Ascending aorta (tissue), 1 donor: ENCODE data around the genes TSSK1B and ARL14EPL.

DNA sequence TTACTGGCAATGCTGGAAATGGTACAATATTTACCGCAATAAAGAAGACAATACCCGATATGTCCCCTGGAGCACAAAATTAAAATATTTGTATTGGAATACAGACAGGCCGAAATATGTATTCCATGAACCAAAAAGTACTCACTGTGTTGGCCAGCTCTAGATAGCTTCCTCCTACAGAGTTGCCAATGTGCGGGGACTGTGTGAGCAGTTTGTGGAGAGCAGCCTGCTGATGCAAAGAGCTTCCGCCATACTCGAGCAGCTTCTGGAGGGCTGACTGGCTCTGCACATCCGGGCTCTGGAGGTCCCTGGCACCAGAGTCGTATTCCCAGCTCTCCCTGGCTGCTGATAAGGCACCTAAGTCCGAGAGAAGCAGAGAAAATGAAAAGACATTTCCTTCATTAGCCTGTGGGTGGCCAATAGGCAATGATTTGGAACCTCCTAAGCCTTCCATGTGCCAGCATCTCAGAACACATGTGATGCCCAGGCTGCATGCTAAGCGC lies 94.4 kb downstream of the TSSK1B start:
- PRO-cap, result no peak

DNA sequence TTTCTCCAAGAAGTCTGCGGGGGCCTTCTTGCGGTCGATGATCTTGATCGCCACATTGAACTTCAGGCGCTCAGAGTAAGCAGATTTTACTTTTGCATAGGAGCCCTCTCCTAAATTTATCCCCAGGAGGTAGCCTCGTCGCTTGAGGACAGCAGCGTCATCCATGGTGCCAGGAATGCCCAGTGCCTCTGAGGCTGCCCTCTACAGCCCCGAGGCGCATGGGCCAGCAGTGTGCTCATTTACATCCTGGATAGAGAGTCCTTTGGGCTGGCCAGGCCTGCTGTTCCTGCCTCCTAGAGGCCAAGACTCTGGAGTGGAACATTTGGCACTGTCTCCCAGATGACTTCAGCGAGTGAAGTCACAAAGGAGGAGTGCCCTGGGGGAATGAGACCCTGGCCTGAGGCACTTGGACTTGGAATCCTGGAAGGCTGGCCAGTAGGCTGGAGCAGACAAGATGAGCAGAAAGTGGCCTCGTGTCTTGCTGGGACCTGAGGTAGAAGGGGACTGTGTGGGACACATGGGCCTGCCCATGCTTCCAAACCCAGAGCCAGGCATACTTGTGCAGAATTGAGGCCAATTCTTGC lies at the start of gene TSSK1B:
Gene TSSK1B, minus strand, starts transcription at position 315 of the 584 bp plus-strand sequence.
- PRO-cap, result no peak

GRCh38 chr5:113691084-113691366 lies 177.5 kb downstream of the YTHDC2 start:
- PRO-cap, result no peak

DNA sequence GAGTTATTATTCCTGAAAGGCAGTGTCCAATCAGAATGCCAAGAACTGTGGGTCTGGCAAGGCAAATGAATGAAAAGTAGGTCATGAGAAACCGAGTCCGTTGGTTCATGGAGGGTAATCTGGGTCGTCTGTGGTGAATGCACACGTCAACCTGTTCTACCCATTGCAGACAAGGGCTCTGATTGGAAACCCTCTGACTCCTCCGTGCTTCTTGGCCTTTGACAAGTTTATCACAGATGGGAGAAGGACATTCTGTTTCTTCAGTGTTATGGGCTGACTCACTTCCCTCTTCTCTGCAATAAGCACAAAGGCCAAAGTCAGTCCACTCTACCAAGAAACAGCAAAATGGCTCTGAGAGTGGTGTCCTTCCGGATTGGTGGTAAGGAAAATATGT lies 89.4 kb downstream of the FEM1C start:
- PRO-cap, result no peak

DNA sequence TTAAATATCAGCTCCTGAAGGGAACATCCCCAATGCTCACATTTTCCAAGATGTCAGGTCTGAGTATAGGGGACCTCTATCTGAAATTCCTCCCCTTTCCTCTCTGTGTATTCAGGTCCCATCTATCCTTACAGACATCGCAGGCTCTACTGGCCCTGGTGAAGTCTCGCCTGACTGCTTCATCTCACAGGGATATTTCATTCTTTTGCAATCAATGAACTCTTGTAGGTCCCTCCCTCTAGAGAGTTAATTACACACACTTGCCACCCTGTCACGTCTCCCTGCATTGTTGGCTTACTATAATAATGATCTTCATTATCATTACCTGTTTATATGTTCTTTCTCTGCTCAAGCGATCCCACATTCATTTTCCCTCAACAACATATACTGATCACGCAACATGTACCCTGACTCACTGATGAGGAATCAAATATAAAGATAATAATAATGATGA lies 88.6 kb downstream of the FEM1C start:
- PRO-cap, result no peak

DNA sequence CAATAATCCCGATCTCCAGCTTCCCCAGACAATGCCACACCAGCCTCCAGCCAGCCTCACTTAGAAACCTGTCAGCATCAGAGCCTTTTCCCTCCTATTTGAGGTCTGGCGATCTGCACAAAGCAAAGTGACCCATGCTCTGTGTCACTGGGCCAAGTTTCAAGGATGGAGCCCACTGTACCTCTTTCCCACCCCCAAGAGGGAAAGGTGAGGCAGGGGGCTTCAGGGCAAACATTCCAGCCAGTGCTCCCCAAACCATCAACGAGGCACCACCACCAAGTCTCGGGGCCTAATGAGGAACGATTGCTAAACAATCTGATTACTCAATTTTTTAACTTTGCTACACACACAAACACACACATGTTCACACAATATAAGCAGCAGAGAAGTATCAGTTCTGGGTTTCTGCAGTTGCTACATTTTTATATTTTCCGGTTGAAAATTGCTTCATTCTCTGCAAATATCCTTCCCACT lies 60.3 kb downstream of the FEM1C start:
- PRO-cap, result no peak

- PRO-cap, result no peak
Observed at GRCh38 chr5:115815916-115816221, 590 bp downstream of the CDO1 start.

GRCh38 chr5:115843692-115844057 lies 1.9 kb downstream of the AP3S1 start:
- PRO-cap, result no peak

GRCh38 chr5:115977811-115978457 lies 15.7 kb downstream of the LVRN start:
- PRO-cap, result no peak

GRCh38 chr5:116032273-116032666 lies at the start of gene ARL14EPL:
Gene ARL14EPL, plus strand, starts transcription at chr5:116032472.
- PRO-cap, result no peak

DNA sequence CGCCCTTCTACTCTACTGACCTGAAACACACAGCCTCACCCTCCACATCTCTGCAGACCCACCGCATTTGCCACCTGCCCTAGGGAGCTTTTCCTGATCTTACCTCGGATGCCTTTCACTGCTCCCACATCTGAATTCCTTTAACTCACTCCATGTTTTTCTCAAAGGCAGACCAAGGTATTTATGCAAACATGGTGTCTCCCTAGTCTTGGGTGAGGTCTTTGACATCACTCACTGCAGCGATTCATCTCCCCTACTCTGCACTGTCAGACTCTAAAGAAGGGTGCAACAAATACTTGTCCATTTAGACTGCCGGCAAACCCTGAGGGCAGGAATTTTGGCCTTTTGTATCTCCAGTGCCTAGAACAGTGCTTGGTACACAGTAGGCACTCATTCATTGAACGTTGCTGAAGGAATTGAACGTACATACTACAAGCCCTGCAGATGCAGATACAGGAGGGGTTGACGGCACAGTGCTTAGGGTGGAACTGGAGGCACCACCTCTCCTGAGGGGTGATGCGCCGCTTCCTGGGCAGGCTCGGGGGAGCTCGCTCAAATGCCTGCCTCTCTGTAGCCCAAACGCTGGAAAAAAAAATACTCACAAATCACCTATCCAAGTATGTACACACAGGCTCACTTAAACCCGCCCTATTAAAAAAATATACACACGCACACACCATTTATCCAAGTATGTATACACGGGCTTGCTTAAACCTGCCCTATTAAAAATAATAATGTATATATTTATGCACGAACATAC lies 701 bp upstream of the COMMD10 start:
- PRO-cap, result no peak

GRCh38 chr5:116413606-116414065 lies 161.0 kb downstream of the SEMA6A start:
- PRO-cap, result no peak

DNA sequence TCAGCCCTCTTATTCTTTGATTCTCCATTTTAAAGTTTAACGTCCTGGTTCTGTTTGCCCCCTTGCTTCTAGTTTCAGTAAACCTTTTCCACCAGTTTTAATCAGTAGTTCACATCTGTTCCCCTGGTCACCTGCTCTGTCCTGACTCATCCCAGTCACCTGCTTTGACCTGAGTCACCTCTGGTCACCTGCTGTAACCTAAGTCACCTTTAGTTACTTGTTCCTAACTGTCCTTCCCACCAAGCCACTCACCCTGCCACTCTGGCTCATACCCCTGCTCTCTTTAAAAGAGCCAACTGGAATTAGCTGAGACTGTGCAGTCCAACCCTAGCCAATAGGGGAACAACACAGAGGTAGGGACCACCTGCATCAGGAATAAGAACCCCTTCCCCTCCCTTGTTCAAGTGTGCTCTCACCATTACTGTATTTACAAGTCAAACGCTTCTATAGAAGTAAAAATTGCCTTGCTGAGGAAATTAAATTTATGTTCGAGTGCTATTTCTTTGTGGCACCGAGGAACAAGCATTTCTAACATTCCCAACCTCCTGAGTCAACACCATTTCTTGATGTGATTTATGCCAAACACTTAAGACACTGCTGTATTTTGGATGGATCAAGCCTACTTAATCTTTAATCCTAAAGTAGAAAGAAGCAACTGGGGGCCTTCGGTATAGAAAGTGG lies 42.8 kb downstream of the SEMA6A start:
- PRO-cap, result no peak

DNA sequence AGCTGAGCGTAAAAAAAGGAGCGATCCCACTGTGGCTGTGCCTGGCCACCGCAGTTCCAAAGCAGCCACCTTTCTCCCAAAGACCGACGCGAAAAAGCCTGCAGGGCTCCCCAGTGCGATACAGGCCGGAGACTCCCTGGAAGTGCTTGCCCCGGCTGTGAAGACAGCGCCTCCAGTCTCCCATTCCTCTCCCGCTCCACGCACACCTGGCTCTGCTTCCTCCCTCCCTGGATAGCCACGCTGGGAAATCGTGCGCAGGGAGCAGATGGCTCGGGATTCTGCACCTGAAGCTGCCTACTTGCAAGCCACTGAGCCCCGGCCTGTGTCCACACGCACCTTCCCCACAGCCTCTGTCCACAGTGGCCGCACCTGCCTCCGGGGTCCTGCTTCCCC lies 2.3 kb downstream of the SEMA6A start:
- PRO-cap, result no peak

DNA sequence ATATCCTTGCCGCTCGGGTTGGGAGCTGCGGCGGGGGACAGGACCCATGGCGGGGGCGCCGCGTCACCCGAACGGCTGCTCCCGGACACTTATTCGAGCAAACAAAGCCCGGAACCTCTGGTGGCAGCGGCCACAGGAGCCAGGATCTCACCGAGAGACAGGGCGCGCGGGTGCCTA lies 1.3 kb downstream of the SEMA6A start:
- PRO-cap, result no peak

GRCh38 chr5:116576101-116576798 lies 1.6 kb upstream of the SEMA6A start:
- PRO-cap, result no peak

DNA sequence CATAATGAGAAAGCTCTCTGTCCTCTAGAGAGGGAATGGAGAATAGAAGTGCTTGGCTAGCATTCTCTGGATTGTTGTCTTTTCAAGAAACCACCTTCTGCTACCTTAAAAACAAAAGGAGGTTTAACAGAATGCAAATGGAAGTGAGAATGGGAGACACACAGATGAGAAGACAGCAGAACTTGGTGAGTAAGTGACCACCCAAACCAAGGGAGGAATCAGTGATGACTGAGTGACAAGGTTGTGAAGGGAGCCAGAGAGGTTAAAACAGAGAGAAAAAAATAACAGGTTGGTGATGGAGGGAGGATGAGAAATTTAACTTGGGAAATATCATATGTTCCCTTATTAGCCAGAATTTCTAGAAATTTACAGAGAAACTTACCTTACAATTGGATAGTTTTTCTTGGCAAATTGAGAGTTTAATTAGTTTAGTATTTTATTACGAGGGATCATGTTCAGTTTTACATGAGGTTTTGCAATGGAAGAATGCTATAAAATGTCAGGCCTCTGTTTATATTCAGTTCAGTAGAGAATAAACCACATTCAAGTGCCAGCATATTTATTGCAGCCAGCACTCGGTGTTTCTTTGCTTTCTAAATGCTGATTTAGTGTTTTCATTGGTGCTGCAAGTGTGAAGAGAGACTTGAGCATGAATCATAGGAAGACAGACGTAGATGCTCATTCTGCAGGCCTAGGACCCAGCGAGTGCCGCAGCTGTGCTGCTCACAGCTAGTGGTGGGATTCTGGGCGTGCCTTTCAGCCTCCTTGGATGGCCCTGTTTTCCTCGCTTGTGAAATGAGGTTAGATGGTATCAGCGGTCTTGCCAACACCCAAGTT lies 27.2 kb upstream of the TNFAIP8 start:
- PRO-cap, result unidirectional peak, plus-strand start at position 681 of the sequence

DNA sequence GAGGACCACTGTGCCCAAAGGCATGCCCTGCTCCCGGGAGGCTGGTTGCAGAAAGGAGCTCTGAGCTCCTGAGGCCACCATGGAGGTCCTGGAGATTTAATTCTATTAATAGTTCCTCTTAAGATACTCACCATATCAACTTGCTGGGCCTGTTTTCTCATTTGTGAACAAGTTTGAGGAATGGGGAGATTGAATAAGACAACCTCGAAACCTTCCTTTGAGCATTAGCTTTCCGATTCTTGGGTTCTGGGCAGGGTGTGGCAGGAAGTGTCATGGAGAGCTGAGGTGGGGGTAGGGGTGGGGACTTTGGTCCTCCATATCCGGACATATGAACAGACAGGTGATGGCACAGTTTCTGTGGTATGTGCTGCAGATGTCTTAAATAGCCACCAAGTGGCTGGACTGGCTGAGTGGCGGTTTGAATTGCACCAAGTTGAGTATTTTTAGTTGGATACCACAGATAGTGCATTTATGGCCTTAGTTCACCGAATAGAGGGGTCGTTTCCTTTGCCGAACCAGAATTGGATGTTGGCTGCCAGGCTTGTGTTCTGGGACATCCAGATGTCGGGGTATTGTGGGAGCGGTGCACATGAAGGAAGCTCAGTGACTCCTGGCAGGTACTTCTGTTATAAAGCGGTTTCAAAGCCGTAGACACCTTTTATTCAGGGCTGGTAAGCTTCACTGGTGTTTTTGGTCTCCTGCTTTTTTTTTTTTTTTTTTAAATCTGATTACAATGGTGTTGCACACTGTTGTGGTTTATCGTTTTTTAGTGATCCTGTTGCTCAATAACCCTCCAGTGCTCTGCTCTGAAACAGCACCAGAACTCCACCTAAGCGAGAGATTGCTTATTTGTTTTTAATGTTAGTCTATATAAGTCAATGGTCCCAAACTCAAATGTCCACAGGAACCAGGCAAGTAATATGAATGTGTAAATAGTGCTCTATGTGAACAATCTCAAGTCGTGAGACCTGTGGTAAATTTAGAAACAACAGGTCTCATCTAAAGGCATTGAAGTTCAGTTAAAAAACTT lies 15.1 kb upstream of the TNFAIP8 start:
- PRO-cap, result no peak

GRCh38 chr5:119356668-119357128 lies 879 bp downstream of the TNFAIP8 start:
- PRO-cap, result no peak

- PRO-cap, result no peak
Observed at GRCh38 chr5:119358156-119358449, 2.3 kb downstream of the TNFAIP8 start.